HEK293 (cell line): ENCODE measurements around a stretch of chr3.

DNA sequence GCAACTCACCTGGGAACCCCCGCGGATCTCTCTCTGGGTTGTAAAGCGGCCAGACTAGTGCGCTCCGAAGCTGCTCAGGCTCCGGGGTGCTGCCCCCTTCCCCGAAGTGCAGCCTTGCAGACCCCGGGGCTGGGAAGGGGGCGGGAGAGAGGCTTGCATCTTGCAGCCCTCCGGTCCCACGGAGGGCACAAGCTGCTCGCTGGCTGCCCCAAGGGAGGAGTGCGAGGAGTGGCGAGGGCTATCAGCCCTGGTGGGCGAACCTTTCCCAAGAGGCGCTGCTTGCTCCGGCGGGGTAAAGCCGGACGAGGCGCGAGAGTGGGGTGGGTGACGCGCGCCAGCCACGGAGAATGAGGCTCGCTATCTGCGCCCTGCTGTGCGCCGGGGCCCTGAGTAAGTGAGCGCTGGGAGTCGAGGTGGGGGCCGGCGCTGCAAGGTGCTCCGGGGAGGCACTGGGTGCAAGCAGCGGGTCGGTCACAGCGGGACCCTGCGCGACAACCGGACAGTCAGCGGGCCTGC, 12.6 kb upstream of the TOPBP1 start:
- PRO-cap, result no peak
- RRBS, 2 experiments, result 57 to 95% methylated on average over 26 to 30 of the region's 42 CpGs

- PRO-cap, result no peak
- RRBS, 2 experiments, result no CpG with 5 or more reads among the region's 4 CpGs
These were observed 13.9 kb upstream of the TF start for GRCh38 chr3:133732324-133732566.

DNA sequence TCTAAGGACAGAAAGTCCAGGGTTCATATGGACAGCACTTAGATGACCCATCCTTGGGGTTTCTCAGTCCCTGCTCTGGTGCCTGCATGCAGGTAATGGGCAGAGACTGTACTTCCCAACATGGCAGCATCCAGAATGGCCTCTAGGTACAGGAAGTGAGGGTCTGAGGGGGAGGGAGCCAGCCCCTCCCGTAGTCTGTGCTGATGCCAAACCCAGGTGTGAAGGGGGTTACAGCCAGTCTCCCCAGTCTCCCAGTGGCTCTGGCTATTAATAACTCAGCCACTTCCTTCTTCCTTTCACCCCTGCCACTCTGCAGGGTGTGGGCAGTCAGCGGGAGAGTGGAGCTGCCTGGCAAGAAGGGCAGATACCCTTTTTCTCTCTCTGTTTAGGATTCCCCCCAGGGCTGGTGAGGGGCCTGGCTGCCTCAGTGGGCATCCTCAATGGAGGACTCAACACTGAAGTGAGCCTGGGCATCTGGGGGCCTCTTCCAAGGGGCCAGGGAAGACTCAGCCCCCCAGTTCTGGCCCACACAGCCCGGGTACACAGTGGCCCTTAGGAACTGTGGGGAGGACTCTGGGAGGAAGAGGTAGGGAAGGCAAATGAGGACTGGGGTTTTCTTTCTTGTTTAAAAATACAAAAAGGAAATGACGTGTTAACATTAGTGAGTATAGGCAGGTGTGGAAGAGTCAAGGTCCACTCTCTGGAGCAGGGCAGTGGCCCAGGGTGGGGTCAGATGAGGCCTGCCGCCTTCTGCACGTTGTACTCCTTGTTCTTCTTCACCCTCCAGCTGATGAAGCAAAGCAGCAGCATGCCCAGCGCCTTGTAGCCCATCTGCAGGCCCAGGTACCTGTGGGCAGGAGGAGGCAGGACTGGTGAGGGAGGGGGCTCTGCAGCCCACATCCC, 38.6 kb upstream of the RAB6B start:
- PRO-cap, result no peak
- RRBS, 2 experiments, result no CpG with 5 or more reads among the region's 7 CpGs

- PRO-cap, result no peak
- RRBS, 2 experiments, result no CpG with 5 or more reads among the region's 2 CpGs
These were observed 39.0 kb downstream of the RYK start for GRCh38 chr3:134211606-134212136.

- PRO-cap, result bidirectional peak, plus-strand start at chr3:134250323, minus-strand start at chr3:134250351; bidirectional peak, plus-strand start at chr3:134250556, minus-strand start at chr3:134250488
- RRBS, 2 experiments, result under 1 to 2% methylated on average over 26 of the region's 93 CpGs
These were observed 804 bp downstream of the RYK start for GRCh38 chr3:134249384-134250726.

- PRO-cap, result no peak
- RRBS, 2 experiments, result no CpG with 5 or more reads among the region's 5 CpGs
These were observed 19.3 kb downstream of the AMOTL2 start for GRCh38 chr3:134354907-134355369.

GRCh38 chr3:134544751-134545075, 58.9 kb downstream of the CEP63 start:
- PRO-cap, result no peak
- RRBS, 2 experiments, result no CpG with 5 or more reads among the region's 8 CpGs

- PRO-cap, result no peak
- RRBS, 2 experiments, result no CpG with 5 or more reads among the region's 8 CpGs
These were observed 44.5 kb upstream of the KY start for GRCh38 chr3:134695297-134695724.

GRCh38 chr3:134852988-134853475, 58.0 kb downstream of the EPHB1 start:
- PRO-cap, result no peak
- RRBS, 2 experiments, result no CpG with 5 or more reads among the region's 4 CpGs

DNA sequence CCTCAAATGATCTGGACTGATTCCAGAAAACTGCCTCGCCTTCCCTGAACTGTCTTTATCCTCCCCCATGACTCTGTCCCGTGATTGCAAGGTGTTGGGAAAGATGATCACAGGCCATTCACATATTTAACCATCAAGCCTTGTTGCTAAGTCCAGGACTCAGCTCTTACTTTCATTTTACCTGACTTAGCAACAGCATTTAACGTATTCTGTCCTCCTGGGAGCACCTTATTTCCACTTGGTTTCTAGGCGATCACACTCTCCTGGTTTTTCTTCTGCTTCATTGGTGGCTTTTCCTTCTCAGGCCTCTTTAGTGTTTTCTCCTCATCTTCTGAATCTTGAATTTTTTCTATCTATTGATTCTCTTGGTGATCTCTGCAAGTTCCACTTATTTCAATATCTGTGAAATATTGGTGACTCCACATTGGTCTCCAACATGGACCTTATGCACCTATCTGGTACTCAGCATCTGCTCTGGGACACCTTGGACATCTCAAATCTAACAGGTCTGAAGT, 355.4 kb downstream of the EPHB1 start:
- PRO-cap, result no peak
- RRBS, 2 experiments, result no CpG with 5 or more reads among the region's 4 CpGs

- PRO-cap, result no peak
- RRBS, 2 experiments, result no CpG with 5 or more reads among the region's 4 CpGs
These were observed 2.3 kb downstream of the PPP2R3A start for GRCh38 chr3:135967851-135968254.

- PRO-cap, result no peak
- RRBS, 2 experiments, result no CpG with 5 or more reads among the region's 3 CpGs
These were observed 97.3 kb downstream of the MSL2 start for GRCh38 chr3:136098715-136099283.

DNA sequence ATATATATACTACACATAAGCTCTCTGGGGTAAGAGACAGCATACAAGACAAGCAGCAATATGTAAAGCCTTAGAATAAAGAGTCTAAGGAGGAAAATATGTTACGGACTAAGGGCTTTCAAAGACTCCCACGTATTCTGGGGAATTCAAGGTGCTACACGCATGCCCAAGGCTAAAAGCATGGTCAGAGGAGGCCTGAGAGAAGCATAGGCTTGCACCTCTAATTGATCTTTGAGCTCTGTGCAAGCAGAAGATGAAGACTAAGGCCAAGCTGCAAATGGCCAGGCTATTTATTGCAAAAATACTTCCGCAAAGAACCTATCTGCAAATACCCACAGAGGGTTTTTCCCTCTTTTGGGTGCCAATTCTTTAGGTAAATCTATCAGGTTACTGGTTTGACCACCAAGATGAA, 119.6 kb downstream of the STAG1 start:
- PRO-cap, result no peak
- RRBS, 2 experiments, result no CpG with 5 or more reads among the region's 4 CpGs

DNA sequence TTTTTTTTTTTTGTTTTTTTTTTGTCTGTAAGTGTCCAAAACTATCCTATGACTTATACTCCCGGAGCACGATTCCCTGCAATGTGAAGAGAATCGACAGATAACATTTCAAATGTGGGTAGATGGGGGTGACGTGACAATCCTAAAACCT, 1.1 kb downstream of the STAG1 start:
- PRO-cap, result no peak
- RRBS, 2 experiments, result no CpG with 5 or more reads among the region's 4 CpGs

DNA sequence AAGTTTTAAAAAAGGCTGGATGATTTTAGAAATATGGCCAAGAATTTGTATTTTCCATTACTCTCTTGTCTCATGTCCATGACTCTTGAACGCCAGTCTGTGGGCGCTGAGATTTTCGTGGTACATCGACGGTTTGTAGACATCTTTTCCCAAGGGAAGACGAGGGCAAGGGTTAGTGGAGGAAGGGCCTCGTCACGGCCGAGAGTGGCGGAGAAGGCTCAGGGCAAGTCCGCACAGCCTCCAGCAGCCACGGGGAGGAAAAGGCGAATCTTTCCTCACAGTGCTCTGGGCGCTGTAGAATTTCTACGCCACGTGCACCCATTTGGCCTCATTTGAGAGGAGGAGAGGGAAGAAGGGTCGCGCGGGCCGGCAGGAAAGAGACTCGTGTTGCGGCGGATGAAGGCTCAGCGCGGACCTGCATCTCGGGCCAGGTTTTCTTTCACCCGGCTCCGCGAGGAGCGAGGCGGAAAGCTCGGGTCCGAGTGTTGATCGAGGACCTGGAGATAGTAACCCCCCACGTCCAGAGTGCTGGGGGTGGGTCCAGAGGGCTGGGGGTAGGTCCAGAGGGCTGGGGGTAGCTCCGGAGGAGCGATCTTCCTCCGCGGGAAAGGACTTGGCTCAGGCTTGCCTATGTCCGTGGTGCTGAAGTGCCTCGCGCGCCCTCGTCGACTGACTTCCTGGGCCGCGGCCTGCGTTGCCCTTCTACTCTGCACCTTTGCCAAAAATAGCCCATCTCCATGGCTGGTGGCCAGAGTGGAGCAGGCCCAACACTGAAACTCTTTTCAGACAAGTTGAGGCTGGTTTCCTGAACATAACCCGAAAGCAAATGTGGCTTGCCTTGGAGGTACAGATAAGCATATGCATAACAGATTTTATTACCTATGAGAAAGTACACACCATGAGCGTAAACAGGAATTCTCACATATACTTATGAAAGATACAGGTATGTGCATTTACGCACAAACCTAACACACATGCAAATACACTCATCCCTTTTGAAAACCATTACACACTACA, 1.1 kb downstream of the SLC35G2 start:
- PRO-cap, result bidirectional peak, plus-strand start at position 195 of the sequence, minus-strand start outside the sequence; bidirectional peak, plus-strand start at position 621 of the sequence, minus-strand start at position 620 of the sequence; unidirectional peak, minus-strand start at position 676 of the sequence
- RRBS, 2 experiments, result 15 to 39% methylated on average over 7 of the region's 51 CpGs

- PRO-cap, result no peak
- RRBS, 2 experiments, result no CpG with 5 or more reads among the region's 1 CpG
These were observed 25.4 kb upstream of the IL20RB start for GRCh38 chr3:136932262-136932822.

DNA sequence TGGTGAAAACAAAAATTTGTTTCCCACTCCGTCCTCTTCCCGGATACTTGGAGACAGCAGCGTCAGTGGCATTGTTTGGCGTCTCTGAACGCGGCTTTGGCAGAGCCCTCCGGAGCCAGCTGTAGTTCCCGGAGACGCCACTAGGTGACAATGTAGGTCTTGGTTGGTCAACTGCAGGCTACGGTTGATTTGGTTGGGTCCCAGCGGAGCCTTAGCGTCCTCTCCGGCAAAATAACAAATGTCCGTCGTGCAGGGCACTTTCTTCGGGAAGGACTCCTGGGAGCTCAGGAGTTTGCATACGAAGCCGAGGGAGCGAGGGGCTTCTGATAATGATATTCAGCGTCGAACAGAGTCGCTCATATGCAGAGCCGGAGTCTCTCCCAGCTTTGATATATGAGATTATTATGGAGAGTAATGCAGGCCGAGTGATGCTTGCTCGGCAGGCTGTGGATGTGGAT, 74.7 kb downstream of the IL20RB start:
- PRO-cap, result bidirectional peak, plus-strand start at position 229 of the sequence, minus-strand start at position 86 of the sequence
- RRBS, 2 experiments, result 1 to 3% methylated on average over 11 to 12 of the region's 25 CpGs

GRCh38 chr3:137242972-137243386, 285.2 kb downstream of the IL20RB start:
- PRO-cap, result no peak
- RRBS, 2 experiments, result no CpG with 5 or more reads among the region's 4 CpGs

DNA sequence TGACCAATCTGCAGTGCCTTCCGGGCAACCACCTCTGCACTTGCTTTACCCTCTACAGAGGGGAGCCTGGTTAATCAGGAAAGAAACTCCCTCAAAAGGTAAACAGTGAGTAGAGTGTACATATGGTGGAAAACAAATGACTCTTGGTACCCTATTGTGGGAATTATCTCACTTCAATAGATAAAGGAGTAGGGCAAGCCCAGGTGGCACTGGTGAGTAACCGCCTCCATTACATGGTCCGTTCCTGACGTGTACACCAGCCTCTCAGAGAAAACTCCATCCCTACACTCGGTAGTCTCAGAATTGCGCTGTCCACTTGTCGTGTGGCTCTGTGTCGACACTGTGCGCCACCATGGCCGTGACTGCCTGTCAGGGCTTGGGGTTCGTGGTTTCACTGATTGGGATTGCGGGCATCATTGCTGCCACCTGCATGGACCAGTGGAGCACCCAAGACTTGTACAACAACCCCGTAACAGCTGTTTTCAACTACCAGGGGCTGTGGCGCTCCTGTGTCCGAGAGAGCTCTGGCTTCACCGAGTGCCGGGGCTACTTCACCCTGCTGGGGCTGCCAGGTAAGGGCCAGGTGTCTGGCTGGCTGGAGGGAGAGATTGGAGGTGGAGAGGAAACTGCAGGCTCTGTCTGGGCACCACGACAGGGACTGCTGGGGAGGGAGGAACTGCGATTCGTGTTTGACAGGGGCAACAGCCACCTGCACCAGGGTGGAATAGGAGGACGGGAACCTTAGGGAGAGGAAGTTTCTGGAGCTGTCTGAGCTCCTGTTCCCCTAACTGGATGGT, 11.2 kb upstream of the CLDN18 start:
- PRO-cap, result no peak
- RRBS, 2 experiments, result no CpG with 5 or more reads among the region's 21 CpGs

- PRO-cap, result no peak
- RRBS, 2 experiments, result no CpG with 5 or more reads among the region's 6 CpGs
These were observed 26.9 kb downstream of the DZIP1L start for GRCh38 chr3:138088322-138089087.